Suprapubic skin (tissue), 4 donors: ENCODE measurements around a stretch of chr17.

DNA sequence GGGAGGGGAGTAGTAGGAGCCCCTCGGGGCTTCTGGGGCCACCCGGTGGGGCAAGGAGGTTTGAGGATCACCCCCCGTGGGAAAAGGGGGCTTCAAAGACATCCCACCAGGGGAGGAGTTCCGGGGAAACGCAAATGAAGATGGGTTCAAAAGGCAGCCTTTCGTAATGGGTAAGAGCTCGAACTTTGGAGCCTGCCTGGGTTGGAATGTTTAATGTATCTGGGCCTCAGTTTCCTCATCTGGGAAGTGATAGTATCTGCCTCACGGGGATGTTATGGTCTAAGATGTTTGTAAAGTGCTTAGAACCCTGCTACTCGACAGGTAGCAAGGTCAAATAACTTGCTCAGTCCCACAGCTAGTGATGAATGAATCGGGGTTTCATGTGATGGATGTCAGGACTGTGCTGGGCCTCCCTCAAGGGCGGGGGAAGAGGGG, 528 bp downstream of the PNPO start:
- PRO-cap = no peak
- RAMPAGE, long total RNA, 4 experiments = no peak in any of the 4 experiments

GRCh38 chr17:48002218-48003021, 31.5 kb downstream of the CDK5RAP3 start:
- PRO-cap = no peak
- RAMPAGE, long total RNA, 4 experiments = no peak in any of the 4 experiments

DNA sequence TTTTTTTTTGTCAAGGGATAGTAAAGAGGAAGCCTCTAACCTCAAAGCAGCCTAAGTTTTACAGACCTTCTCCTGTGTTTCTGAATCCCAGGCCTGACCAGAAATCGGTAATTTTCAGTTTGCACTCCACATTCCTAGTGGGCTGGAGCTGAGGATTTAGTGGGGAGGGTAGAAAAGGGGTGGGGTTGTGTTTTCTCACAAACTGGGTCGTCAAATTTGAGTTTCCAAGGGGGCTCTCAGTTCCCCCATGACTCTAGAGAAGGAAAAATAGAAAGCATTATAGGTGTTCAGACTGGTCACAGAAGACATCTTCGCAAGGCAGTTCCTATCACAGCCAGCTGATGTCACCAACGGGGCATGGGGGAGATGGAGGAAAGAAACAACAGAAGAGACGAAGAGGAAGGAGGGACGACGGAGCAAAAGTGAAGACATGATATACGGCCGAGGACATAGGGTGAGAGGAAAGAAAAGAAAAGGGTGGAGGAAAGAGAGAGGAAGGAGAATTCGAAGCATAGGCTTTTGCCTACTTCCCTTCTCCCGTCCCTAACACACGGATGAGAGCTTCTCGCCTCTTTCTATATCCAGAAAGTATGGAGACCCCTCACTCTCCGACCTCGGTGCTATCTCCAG, 26.3 kb downstream of the COPZ2 start:
- PRO-cap = no peak
- RAMPAGE, long total RNA, 4 experiments = no peak in any of the 4 experiments

GRCh38 chr17:48023188-48023667, 14.4 kb downstream of the COPZ2 start:
- PRO-cap = no peak
- RAMPAGE, long total RNA, 4 experiments = no peak in any of the 4 experiments

- PRO-cap = no peak
- RAMPAGE, long total RNA, 4 experiments = no peak in any of the 4 experiments
Measured at GRCh38 chr17:48036629-48037076, 944 bp downstream of the COPZ2 start.

- PRO-cap = no peak
- RAMPAGE, long total RNA, 4 experiments = no peak in any of the 4 experiments
Measured at GRCh38 chr17:48053839-48054894, 6.0 kb downstream of the NFE2L1 start.

DNA sequence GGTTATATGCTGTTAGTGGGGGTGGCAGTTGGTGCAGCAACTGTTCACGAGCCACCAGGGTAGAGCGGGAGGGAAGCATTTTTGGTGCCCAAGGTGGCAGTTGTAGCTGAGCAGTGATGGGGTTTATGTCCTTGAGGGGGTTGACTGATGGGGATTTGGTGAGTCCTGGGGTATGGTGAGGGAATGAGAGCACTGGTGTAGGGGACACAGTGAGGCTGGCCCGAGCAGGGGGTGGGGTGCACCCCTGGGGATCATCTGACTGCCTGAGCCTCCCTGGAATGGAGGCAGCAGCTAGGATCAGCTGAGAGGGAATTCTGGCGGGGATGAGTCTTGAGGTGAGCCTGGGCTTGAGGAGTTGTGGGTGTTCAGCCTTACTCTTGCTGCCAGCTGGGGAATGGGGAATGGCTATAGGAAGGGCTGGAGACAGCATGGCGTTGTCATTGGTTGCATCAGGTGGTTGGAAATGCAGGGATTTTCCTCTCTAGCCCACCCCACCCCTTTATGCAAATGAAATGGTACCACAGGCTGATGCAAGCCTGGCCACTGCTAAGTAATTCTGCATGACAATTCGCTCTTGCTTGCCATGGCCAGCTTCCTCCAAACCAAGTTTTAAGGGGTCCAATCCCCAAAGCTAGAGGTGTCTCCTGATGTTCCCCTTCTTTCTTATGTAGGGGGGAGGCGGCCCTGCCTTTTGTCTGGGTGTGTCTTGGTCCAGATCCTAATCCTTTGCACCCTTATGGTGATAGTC, 7.4 kb downstream of the NFE2L1 start:
- PRO-cap = no peak
- RAMPAGE, long total RNA, 4 experiments = no peak in any of the 4 experiments

DNA sequence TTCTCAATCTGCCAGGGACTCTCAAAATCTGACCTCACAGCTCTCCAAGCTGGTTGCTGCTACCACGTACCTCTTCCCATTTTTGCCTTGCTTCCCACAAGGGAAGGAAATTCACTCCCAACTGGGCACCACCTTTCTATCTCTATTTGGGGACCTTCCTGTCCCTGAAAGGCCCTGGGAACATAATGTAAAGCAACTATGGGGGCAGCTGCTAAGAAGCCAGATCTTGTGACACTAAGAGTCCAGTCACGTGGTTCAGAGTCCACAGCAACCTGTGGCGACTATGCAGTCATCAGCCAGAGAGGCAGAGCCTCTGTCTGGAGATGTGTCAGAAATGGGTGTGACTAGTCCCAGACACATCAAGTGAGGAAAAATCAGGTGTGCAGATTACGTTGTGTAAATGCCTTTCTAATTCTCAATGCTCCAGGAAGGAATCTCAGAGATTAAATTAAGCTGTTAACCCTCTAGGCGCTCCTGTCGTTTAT, 26.5 kb upstream of the SKAP1 start:
- PRO-cap = no peak
- RAMPAGE, long total RNA, 4 experiments = no peak in any of the 4 experiments

DNA sequence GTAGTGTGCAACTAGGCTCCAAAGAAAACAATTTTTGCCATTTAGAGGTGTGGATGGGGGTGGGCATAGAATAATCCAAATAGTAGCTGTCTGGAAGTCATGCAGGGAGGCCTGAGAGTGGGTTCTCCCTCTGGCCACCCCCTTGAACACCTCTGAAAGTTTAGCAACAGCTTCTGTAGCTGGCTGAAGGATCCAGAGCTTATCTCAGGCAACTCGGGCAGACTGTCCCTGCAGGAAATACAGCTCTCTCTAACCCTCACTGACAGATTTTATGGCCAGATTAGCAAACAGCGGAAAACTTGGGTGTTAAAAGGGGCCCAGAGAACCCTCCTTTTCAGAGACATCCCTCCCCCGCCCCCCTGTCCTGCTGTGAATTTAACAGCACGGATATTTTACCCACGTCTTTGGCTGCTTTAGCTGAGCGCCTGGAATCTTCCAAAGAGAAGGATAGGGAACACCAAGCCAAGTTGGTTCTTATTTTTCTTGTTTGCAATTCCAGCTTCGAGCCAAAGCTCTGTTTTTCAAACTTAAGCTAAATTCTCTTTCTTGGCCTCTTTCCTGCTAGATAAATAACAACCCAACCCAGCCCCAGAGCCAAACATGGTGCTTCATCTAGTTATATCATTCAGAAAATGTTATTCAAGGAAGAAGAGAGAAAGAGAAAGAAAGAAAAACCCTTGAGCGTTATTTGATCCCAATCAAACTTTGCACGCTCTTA, 2.2 kb upstream of the HOXB2 start:
- PRO-cap = no peak
- RAMPAGE, long total RNA, 4 experiments = no peak in any of the 4 experiments

- PRO-cap = no peak
- RAMPAGE, long total RNA, 4 experiments = start-site peak on the plus strand in 1 of 4 experiments, at chr17:48549450-48549857 at its widest, 6 reads per replicate
Measured at GRCh38 chr17:48549181-48550114, 4.5 kb upstream of the HOXB2 start.

- PRO-cap = no peak
- RAMPAGE, long total RNA, 4 experiments = no peak in any of the 4 experiments
Measured at GRCh38 chr17:48550896-48551359, 6.0 kb upstream of the HOXB2 start.

GRCh38 chr17:48558054-48558455, 13.1 kb upstream of the HOXB2 start:
- PRO-cap = no peak
- RAMPAGE, long total RNA, 4 experiments = no peak in any of the 4 experiments

GRCh38 chr17:48559898-48560971, 15.3 kb upstream of the HOXB2 start:
- PRO-cap = no peak
- RAMPAGE, long total RNA, 4 experiments = no peak in any of the 4 experiments

DNA sequence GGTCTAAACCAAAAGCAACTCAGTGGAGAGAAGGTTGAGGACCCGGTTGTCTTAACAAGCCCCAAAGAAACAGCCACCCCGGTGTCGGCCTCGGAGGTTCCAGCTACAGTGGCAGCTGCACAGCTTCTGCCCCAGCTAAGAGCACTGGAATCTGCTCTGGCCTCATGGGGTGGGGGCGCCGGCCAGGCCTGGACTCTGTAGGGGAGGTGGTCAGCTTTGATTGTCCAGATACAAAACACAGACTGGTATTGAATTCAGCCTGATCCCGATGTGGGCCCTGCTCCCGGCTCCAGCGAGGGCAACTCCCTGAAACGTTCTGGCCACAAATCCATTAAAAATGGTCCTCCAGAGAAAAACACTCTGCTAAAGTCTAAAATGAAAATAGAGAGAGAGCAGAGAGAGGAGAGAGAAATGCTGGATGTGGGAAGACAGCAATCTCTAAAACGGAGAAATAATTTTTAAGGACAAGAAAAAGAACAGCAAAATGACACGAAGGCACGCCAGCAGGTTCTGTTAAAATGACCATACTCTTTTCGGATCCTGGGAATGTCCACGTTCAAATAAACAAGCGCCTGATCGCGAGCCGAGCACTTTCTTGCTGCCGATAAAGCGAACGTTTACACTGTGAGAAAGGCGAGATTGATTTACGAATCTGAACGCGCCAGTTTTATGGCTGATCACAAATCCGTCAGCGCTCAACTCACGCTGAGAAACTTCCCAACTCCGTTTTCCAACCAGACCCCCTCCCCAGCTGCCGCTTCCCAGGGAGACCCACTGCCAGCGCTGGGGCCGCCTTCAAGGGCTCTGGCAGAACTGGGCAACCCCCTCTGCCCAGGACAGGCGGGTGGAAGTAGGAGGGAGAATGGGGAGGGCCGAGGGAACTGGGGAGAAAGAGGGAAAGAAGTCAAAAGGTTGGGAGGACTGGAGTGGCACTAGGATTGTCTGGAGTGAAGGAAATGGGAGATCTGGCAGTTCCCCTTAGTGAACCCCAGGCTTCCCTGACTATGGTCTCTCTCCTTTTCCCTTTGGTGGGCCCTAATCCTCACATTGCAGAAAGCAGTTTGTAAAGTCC, 7.3 kb downstream of the HOXB4 start:
- PRO-cap = no peak
- RAMPAGE, long total RNA, 4 experiments = no peak in any of the 4 experiments

- PRO-cap = no peak
- RAMPAGE, long total RNA, 4 experiments = no peak in any of the 4 experiments
Measured at GRCh38 chr17:48594238-48594597, 639 bp upstream of the HOXB5 start.

DNA sequence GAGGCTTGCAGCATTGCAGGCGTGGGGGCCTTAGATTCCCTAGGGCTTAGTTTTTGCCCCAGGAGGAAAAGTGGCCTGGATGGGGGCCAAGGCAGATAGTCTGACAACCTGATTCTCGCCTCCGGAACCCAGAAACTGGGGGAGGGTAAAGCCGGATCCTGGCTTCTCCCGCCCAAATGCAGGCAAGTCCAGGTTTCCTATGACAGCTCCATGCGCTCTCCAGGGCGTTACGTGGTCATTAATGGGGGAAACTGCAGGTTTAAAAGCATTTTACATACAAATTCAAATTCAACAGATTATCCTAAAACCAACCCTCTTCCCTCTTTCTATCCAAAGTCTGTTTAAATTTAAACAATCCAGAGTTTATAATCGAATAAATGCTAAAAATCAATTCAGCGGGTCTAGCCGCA, 752 bp upstream of the HOXB6 start:
- PRO-cap = no peak
- RAMPAGE, long total RNA, 4 experiments = no peak in any of the 4 experiments

- PRO-cap = no peak
- RAMPAGE, long total RNA, 4 experiments = no peak in any of the 4 experiments
Measured at GRCh38 chr17:48621435-48622006, 4.6 kb downstream of the HOXB9 start.

- PRO-cap = no peak
- RAMPAGE, long total RNA, 4 experiments = no peak in any of the 4 experiments
Measured at GRCh38 chr17:48630303-48630788, 4.2 kb upstream of the HOXB9 start.

DNA sequence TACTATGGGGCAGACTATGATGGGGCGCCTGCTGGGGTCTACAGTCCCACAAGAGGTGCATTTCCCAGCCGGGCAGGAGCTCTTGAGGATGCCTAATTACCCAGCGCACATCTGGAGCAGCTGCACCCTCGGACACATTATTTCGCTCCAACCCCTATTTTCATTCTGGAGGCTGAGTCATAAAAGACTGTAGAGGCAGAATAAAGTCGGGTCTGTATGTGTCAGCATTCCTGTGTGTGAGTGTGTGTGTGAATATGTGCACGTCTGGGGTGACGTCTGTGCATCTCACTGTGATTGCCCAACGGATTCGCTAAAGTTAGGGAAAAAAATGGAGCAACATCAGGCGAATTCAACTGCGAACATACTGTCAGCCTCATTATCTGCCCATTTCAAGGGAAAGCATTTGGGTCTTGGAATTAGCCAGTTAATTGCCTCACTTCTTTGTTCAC, 11.7 kb upstream of the HOXB9 start:
- PRO-cap = no peak
- RAMPAGE, long total RNA, 4 experiments = no peak in any of the 4 experiments

DNA sequence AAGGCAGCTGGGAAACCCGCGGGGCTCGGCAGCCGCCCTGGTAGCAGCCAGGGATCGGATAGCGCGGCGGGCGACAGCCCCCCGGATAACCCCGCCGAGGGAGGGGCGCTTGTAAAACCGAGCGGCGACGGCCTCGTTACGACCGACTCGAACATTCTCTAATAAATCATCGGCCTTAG, 3.0 kb downstream of the PRAC1 start:
- PRO-cap = no peak
- RAMPAGE, long total RNA, 4 experiments = no peak in any of the 4 experiments